ENCODE data around the genes EEIG2 and CYB561D1.

GRCh38 chr1:104932397-104933340, 1183.0 kb downstream of the AMY1C start:
- RRBS: no CpG with 5 or more reads among the region's 14 CpGs
CAGE:
- cytosol, long polyA plus RNA: no peak
- long polyA plus RNA: no peak
- nucleus, long polyA plus RNA: no peak

DNA sequence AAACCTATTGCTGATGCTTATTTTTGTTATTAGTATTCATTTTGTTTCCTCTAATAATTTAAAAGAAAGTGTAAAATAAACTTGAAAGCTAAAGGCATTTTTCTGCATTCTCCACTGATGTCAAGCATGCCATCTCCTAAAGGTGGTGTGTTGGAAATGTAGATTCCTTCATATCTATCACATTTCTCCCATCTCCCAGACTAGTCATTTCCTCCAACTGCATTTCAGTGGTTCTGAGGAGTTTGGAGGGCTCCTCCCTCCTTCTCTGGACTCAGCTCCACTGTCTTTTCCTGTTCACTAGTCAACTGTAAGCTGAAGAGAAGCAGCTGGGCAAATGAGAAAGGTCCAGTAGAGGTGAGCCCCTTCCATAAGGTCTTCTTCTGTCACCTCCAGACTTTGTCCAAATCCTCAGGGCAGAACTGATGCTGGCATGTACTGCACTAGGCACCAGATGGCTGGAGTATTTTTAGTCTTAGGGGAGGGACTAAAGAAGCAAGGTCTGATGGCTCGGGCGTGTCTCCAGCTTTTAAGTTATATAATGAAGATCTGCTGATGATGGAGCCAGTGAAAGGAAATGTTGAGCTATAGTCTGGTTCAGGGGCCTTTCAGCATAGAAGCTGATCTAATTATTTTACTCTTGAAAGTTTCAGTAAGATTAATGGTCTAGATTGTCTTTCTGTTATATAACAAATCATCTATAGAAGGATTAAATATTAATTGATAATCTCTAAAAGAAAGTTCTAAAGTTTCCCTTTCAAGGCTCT, 186.1 kb downstream of the NTNG1 start:
- RRBS: no CpG with 5 or more reads among the region's 2 CpGs
CAGE:
- cytosol, long polyA plus RNA: no peak
- long polyA plus RNA: no peak
- nucleus, long polyA plus RNA: no peak

DNA sequence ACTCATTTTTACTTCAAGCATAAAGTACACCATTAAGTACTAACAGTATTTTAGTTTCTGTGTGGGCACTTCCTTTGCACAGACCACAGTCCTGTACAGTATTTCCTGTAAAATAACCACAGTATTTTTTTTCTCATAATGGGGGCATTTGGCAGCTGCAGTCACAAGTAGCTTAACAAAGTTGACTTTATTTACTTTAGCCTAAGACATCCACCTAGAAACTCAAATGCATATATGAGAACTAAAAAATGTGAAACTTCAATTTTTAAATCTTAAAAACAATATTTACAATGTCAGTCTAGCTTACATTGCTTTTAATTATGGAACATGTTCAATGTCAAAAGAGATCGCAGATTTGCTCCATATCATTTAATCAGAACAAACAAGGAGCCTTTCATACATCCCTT, 135.5 kb downstream of the VAV3 start:
- RRBS: no CpG with 5 or more reads among the region's 1 CpG
CAGE:
- cytosol, long polyA plus RNA: no peak
- long polyA plus RNA: no peak
- nucleus, long polyA plus RNA: no peak

- RRBS: no CpG with 5 or more reads among the region's 4 CpGs
CAGE:
- cytosol, long polyA plus RNA: no peak
- long polyA plus RNA: no peak
- nucleus, long polyA plus RNA: no peak
Observed at GRCh38 chr1:108057499-108058110, 92.6 kb upstream of the VAV3 start.

GRCh38 chr1:108198927-108199698, 1.0 kb downstream of the SLC25A24 start:
- RRBS: no CpG with 5 or more reads among the region's 10 CpGs
CAGE:
- cytosol, long polyA plus RNA: no peak
- long polyA plus RNA: no peak
- nucleus, long polyA plus RNA: no peak

GRCh38 chr1:108559579-108560698, at the start of gene EEIG2:
EEIG2 (plus strand) TSS chr1:108560100.
- RRBS: 1% methylated on average over 21 of the region's 110 CpGs
CAGE:
- cytosol, long polyA plus RNA: no peak
- long polyA plus RNA: no peak
- nucleus, long polyA plus RNA: no peak

- RRBS: no CpG with 5 or more reads among the region's 3 CpGs
CAGE:
- cytosol, long polyA plus RNA: no peak
- long polyA plus RNA: no peak
- nucleus, long polyA plus RNA: no peak
Observed at GRCh38 chr1:108590251-108590907, 30.5 kb downstream of the EEIG2 start.

DNA sequence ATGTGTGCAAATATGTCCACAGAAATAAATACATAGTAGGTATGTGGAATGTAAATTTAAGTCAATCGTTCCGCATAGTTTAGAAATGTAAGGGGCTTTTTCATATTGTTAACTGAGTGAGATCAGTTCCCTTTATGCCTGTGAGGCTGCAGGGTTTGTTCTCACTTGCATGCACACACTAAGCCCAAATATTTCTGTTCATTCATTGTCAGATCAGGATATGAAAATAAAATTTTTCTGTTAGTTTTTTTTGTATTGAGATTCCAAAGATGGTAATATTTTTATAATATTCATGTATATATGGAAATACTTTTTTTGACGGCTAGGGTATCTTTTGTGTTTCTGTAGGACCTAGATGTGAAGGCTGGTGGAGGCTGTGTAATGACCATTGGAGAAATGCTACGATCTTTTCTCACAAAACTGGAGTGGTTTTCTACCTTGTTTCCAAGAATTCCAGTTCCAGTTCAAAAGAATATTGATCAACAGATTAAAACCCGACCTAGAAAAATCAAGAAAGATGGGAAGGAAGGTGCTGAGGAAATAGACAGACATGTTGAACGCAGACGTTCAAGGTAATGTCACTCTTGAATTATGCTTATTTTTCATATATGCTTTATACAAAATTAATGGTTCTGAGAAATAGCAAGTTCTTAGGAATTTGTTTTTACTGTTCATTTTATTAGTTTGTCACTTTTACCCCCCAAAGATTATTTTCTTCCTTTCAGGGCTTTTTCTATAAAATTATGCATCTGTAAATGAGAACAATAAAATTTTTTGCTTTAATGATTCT, 6.3 kb downstream of the PRPF38B start:
- RRBS: no CpG with 5 or more reads among the region's 7 CpGs
CAGE:
- cytosol, long polyA plus RNA: no peak
- long polyA plus RNA: no peak
- nucleus, long polyA plus RNA: start-site peak on the plus strand centred at position 126 of the sequence, 183 bp wide, 87 and 353 reads in 2 replicates

DNA sequence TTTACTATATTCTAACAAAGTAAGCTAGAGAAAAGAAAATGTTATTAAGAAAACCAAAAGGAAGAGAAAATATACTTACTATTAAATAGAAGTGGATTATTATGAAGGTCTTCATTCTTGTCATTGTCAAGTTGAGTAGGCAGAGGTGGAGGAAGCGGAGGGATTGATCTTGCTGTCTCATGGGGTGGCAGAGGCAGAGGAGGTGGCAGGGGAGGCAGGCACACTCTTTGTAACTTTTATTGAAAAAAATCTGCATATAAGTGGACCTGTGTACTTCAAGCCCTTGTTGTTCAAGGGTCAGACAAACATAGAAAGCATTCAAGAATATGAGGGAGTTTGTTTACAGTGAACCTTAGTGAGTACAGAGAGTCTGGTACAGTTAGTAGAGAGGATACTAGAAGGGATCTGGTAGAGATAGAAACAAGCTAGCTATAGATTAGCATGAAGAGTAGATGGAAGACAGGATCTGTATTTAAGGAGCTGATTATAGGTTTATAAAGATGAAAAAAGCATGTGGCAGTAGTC, 22.7 kb downstream of the STXBP3 start:
- RRBS: no CpG with 5 or more reads among the region's 1 CpG
CAGE:
- cytosol, long polyA plus RNA: no peak
- long polyA plus RNA: no peak
- nucleus, long polyA plus RNA: no peak

- RRBS: no CpG with 5 or more reads among the region's 7 CpGs
CAGE:
- cytosol, long polyA plus RNA: no peak
- long polyA plus RNA: no peak
- nucleus, long polyA plus RNA: no peak
Observed at GRCh38 chr1:108896707-108897155, 19.9 kb downstream of the GPSM2 start.

DNA sequence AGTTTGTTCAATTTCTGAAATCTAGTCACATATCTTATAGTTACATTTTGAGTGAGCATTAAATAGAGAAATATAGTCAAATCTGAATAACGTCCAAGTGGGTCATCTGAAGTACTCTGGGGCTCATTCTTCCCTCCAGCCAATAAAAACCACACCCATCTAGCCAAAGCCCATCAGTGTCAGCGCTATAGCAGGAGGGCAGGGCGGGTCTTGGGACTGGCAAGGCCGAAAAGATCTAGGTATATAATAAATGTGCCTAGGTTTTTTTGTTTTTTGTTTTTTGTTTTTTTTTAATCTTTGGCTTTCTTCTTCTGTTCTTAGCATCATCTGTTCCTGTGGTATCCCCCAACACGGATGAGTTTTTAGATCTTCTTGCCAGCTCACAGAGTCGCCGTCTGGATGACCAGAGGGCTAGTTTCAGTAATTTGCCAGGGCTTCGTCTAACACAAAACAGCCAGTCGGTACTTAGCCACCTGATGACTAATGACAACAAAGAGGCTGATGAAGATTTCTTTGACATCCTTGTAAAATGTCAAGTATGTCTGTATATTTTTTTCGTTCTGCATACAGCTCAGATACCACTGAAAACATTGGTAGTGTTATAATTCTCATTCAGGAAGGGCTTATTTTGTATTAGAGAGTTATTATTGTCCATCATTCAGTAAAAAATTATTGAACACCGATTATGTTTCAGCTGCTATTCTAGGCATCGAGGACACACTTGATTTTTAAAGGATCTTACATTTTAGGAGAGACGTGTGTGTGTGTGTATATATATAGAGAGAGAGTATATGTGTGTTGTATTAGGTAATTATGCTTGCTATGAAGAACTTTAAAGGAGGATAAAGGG, 39.4 kb downstream of the CLCC1 start:
- RRBS: no CpG with 5 or more reads among the region's 13 CpGs
CAGE:
- cytosol, long polyA plus RNA: no peak
- long polyA plus RNA: no peak
- nucleus, long polyA plus RNA: no peak

- RRBS: no CpG with 5 or more reads among the region's 10 CpGs
CAGE:
- cytosol, long polyA plus RNA: no peak
- long polyA plus RNA: no peak
- nucleus, long polyA plus RNA: no peak
Observed at GRCh38 chr1:108962638-108962895, 717 bp downstream of the CLCC1 start.

DNA sequence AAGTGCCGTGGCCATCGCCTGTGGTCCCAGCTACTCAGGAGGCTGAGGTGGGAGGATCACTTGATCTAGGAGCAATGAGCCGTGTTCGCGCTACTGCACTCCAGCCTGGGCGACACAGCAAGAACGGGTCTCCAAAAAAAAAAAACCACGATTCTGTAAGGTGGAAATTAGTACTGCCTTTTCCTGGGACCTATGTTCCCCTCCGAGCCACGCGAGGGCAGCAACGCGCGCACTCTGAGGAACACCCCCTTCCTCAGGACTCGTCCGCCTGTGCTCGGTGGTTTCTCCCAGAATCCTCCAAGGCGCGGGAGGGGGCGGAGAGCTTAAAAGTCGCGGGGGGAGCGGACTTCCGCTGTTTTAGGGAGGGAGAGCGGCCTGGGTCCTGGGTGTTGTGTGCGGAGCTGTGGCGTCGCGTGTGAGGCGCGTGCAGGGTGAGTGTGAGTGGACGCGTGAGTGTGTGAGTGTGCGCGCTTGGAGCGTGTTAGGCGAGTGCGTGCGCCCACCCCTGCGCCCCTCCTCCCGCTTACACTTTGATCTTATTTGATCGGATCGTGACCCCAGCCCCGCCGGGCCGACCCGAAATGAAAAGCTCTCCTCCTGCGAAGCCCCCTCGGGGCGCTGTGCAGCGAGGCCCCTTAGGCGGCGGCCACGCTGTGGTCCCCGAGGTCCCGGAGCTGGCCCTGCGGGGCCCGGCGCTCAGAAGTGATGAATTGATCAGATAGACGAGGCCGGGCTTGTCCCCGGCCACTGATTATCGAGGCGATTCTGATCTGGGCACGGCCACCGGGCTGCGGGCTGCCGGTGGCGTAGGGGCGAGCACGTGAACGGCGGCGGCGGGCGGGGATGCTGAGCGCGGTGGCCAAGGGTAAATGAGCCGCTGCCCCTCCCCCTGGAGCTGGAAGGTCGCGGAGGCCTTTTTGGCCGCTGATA, 9.5 kb downstream of the TMEM167B start:
- RRBS: 1% methylated on average over 9 of the region's 82 CpGs
CAGE:
- cytosol, long polyA plus RNA: no peak
- long polyA plus RNA: no peak
- nucleus, long polyA plus RNA: no peak

DNA sequence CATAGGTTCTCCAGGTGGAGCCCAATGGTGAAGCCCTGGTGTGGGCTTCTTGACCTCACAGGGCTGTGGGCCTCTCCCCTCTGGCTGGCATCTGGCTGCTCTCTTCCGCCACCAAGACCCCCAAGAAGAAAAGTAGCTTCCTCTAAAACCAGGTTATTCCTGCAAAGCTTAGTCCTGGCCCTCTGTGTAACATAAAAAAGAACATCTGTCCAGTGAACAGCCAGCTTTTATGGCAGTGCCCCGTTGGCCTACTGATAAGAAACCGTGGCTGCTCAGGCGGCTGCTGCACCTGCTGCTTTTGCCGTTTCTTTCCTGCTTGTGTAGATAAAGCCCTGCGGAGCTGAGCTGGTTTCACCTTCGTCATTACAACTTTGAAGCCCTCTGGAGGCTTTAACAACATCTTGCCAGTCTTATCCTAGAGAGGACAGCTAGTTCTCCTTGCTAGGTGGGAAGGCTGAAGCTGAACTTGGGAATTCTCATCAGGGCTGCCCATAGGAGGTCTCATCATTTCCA, 20.5 kb downstream of the ELAPOR1 start:
- RRBS: no CpG with 5 or more reads among the region's 7 CpGs
CAGE:
- cytosol, long polyA plus RNA: no peak
- long polyA plus RNA: no peak
- nucleus, long polyA plus RNA: no peak

GRCh38 chr1:109156845-109157278, 42.9 kb downstream of the ELAPOR1 start:
- RRBS: no CpG with 5 or more reads among the region's 2 CpGs
CAGE:
- cytosol, long polyA plus RNA: no peak
- long polyA plus RNA: no peak
- nucleus, long polyA plus RNA: no peak

- RRBS: no CpG with 5 or more reads among the region's 26 CpGs
CAGE:
- cytosol, long polyA plus RNA: no peak
- long polyA plus RNA: no peak
- nucleus, long polyA plus RNA: no peak
Observed at GRCh38 chr1:109240173-109241118, 8.9 kb upstream of the CELSR2 start.

DNA sequence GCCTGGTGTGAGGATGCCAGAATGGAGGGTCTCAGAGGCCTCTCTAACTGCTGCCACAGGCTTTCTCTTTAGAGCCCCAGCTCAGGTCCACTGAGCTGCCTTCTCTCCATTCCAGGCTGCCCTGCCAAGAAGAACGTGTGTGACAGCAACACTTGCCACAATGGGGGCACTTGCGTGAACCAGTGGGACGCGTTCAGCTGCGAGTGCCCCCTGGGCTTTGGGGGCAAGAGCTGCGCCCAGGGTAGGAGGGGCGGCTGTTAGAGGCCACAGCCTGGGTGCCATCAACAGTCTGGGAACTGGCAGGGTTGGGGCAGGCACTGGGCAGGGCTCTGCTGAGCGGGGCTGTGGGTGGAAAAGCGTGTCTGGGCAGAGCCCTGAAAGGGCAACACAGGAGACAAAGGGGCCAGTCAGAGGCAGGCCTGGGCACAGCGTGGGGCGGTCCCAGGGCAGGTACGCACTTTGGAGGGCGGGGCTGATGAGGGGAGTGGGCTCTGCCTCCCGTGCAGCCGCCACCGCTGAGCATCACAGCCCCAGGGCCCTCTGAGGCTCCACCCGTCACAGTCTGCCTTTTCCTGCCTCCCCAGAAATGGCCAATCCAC, 13.8 kb downstream of the CELSR2 start:
- RRBS: no CpG with 5 or more reads among the region's 17 CpGs
CAGE:
- cytosol, long polyA plus RNA: no peak
- long polyA plus RNA: no peak
- nucleus, long polyA plus RNA: no peak

GRCh38 chr1:109466100-109466376, 308 bp upstream of the SYPL2 start:
- RRBS: 53% methylated on average over 3 of the region's 13 CpGs
CAGE:
- cytosol, long polyA plus RNA: no peak
- long polyA plus RNA: no peak
- nucleus, long polyA plus RNA: no peak

- RRBS: 1% methylated on average over 19 of the region's 56 CpGs
CAGE:
- cytosol, long polyA plus RNA: no peak
- long polyA plus RNA: no peak
- nucleus, long polyA plus RNA: no peak
Observed at GRCh38 chr1:109493546-109494614, at the start of gene CYB561D1. CYB561D1 (plus strand) TSS chr1:109494094.

DNA sequence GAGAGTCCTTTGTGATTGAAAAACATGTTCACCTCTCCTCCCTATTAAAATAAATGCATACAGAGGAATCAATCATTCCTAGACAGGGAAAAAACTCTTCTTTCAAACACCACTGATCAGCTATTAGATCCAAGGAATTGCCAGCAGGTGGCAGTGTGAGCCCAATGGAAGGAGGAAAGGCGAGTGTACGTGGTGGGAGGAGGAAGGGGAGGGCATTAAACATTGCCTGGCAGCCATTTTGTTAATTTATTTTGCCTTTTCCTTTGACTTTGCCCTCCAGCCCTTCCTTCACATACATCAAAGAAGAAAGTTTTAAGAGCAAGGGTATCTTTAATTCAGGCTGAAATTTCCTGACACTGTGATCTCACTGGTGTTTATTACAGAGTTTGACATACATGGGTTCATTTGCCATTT, 2.1 kb upstream of the GNAI3 start:
- RRBS: no CpG with 5 or more reads among the region's 2 CpGs
CAGE:
- cytosol, long polyA plus RNA: no peak
- long polyA plus RNA: no peak
- nucleus, long polyA plus RNA: no peak